ENCODE data around the genes CHP1, JMJD7 and VPS39.

GRCh38 chr15:41230892-41231803 is at the start of gene CHP1:
TSS of gene CHP1 (plus strand) at chr15:41231268.
- RRBS: 3% methylated on average over 27 of the region's 63 CpGs

- RRBS: 5% methylated on average over 11 of the region's 36 CpGs
These were observed 546 bp downstream of the LTK start for GRCh38 chr15:41513032-41513530.

DNA sequence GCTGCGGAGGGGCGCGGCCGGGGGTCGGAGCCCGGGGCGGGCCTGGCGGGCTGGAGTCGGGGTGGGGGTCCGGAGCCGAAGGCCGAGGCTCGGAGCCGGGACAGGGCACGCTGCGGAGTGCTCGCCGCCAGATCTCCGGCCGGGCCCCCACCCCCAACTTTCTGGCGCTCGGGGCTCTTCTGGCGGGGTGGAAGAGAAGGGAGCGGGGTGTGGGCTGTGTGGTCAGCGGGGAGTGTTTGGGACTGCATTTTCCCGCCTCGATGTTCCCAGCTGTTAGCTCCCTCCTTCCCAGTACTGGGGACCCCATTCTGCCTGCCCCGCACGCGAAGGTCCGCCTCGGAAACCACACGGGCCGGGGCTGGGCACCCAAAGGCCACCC is 395 bp downstream of the TYRO3 start:
- RRBS: 2% methylated on average over 11 of the region's 34 CpGs

- RRBS: 3% methylated on average over 14 of the region's 54 CpGs
These were observed at the start of gene JMJD7 for GRCh38 chr15:41828007-41828841. TSS of gene JMJD7 (plus strand) at chr15:41828092.

DNA sequence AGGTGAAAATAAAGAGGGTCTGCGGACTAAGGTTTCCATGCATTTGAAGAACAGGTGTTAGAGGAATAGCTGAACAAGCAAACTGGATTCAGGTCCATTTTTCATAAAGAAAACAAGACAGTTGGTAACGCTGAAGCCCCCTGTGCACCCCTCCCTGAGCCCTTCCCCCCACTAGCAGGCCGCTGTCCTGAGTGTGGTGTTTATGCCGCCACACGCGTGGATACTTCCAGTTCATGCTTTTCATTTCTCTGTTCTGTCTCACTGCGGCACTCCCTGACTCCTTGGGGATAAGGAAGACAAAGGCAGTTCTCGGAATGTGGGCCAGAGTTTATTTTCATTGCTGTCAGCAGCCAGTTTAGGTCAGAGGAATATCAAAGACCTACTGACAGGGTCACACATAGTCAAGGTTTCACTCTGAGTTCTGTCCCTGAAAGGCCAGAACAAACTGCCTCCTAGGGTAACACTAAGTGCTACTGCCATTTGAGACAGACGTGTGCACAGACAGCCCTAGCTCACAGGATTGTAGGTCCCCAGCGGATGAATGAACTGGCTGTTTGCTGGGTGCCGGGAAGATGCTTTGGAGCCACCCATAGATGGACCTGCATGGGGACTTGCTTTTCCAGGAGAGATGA is 27.3 kb upstream of the SPTBN5 start:
- RRBS: no CpG with 5 or more reads among the region's 11 CpGs

DNA sequence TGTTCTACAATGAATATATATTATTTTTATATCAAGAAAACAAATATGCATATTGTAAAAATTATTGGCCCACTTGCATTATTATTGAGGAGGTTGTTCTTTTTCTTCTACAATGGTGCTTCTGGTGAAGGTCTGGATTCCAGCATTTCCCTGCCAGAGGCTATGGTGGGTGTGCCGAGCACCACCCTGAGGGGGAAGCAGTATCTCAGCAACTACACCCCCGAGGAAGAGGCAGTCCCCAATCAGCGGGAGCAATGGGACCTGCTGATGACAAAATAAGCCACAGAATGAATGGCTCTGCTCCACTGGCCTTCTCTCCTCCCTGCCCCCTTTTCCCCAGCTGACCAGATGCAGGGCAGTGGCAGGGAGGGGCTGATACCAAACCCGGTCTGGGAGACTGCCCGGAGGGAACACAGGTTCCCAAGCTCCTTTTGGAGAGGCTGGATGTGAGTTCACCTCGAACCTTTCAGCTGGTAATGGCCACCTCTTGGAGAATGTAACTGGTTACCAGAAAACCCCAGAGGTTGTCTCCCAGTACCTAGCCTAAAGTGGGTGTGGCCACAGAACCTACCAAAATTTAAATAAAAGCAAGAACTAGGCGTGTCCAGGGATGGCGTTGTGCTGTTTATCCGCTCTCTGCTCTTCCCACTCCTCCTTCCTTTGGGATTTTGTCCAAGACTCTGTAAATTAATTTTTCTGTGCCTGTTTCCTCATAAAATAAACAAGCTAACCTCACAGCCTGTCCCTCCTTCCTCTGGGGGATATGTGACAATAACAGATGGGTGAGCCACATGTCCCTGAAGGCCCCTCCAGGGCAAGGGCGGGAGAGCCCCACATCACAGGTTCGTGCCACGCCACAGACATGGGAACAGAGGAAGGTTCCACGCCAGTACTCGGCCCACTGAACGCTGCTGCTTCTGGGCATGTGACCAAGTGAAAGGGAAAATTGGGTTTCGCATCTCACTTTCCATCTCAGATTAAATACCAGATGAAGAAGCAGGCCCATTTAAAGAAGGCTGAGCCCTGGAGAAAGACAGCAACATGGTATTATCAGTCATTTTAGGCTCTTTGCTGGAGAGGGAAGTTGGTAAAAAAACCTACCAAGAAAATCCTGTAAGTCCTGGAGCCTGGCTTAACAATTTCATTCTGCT is 35.1 kb upstream of the SPTBN5 start:
- RRBS: no CpG with 5 or more reads among the region's 16 CpGs

DNA sequence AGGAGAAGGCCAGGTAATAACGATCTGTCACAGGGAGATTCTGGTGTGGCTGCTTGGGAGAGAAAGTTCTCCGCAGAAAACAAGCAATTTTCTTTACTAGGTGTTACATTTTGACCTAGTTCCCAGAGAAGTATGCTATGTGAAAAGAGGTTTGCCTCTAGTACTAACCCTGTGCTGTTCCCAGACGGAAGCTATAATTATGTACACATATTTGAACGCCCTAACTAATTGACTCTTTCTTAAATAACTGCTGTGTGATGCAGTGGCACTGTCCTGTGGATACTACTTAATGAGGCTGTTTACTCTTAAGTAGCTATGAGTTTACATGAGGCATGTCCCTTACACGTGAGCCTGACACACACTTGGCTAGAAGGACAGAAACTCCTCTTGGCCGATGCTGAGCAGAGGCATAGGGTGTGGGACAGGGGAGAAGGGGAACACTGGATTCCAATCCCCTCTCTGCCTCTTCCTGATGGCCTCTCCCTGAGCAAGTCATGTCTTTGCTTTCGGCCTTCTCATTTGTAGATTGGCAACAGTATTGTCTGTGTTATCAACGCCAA is 21.9 kb downstream of the EHD4 start:
- RRBS: no CpG with 5 or more reads among the region's 8 CpGs

GRCh38 chr15:41967660-41968406 is 4.5 kb downstream of the EHD4 start:
- RRBS: no CpG with 5 or more reads among the region's 5 CpGs

- RRBS: no CpG with 5 or more reads among the region's 5 CpGs
These were observed 2.4 kb downstream of the EHD4 start for GRCh38 chr15:41969543-41970704.

- RRBS: no CpG with 5 or more reads among the region's 7 CpGs
These were observed 33.7 kb downstream of the PLA2G4D start for GRCh38 chr15:42060532-42061222.

- RRBS: no CpG with 5 or more reads among the region's 7 CpGs
These were observed 369 bp upstream of the PLA2G4D start for GRCh38 chr15:42094644-42095217.

DNA sequence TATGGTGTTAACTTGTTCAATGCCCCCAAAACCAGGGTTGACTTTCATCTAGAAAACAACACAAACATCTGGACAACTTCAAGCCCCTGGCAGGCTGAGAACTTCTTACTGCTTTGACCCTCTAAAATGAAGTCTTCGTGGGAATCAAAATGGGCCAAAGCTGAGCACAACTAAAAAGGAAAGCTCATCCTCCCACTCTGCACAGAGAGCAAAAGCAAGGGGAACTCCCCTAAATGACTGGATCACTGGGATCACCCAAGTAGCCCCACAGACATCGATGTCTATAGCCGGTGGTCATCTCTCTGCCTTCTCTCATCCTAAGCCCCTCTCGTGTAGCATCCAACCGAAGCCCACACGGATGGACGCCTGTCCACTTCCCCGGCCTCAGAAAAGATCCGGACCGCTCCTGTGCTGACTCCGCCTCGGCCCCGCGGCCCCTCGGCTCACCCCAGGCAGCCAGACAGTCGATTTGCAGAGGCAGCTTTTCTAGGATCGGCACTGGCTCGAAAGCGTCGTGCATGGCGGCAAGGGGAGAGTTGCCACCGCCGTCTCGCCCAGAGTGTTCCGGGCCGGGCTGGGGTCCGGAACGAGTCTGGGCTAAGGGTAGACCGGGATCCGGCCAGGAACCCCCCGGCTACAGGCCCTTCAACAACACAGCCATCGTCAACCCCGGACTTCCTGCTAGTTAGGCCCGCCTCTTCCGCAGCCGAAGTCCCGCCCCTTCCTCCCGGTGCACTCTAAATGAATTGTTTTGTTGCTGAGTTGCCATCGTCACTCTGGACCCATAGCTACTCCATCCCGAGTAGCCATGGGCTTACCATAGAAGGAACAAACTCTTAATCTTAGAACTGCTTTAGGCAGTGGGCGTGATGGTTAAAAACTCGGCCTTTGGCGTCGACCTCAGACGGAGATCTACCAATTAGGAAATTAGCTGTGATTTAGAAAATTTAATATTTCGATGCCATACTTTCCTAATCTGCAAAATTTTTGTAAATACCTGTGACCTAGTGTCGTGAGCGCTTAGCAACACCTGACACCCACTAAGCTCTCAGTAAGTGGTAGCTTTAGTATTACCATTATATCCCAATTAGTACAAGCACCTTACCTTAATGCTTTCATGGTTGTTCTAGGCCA is at the start of gene VPS39:
Gene VPS39 (minus strand): TSS at position 671 of the 1,134 bp plus-strand sequence.
- RRBS: 4% methylated on average over 11 of the region's 48 CpGs

GRCh38 chr15:42401467-42401986 is 42.2 kb downstream of the CAPN3 start:
- RRBS: no CpG with 5 or more reads among the region's 12 CpGs

DNA sequence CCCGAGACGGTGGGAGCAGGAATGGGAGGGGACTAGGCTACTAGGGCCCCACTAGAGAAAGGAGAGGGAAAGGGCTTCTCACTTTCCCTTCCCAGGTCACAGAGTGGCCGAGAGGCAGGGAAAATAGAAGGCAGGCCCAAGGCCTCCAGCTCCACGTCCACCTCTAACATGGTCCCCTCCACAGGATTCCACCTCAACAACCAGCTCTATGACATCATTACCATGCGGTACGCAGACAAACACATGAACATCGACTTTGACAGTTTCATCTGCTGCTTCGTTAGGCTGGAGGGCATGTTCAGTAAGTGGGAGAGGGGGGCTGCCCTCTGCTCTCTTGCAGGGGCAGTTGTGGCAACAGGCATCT is 51.4 kb downstream of the CAPN3 start:
- RRBS: no CpG with 5 or more reads among the region's 8 CpGs

DNA sequence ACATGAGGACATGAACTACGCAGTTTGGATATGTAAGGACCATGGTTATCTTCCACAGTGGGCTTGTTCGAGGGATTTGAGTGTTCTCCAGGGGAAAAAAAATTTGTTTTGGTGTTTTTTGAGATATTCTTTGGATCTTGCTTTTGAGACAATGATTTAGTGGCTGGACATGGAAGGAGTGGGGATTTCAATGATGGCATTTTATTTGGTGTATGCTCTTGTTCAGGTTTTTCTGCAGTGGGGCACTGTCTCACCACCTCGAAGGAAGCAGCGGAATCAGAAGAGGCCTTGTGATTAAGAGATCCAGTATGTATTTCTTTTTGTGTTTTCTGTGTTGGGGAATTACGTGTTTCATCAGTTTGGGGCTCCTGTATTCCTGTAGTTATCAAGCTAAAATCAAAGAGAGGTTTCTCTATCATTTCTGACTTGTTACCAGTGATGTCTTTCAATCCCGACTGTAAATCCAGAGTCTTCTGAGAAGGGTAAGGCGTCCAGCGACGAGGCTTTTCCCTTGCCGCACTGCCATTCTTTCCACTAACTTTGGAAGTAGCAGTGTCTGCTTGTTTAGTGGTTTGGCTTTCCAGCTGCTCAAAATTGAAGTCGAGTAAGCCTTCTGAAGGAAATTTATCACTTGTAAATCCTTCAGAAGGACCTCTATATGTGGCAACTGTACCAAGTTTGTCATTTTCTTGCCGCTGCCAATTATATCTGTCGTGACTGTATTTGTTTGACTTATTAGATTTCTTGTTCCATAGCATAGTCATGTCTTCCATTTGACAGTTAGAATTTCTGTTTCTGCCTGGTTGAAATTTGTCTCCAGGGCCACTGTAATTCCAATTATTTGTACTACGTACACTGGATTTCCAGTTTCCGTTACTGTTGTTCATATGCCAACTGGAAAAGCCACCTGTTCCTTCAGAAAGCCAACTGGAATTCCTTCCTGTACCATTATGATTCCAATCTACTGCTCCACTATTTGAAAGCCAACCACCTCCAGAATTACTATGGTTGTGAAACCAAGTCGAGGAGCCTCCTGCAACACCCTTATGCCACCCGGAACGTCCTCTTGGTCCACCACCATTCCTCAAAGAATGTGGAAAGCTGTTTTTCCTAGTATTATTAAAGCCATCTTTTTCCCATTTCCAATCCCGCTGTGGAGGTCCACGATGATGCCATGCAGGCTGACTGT is 39.9 kb downstream of the ZNF106 start:
- RRBS: no CpG with 5 or more reads among the region's 20 CpGs

GRCh38 chr15:42576175-42576539 is 751 bp downstream of the STARD9 start:
- RRBS: no CpG with 5 or more reads among the region's 12 CpGs

DNA sequence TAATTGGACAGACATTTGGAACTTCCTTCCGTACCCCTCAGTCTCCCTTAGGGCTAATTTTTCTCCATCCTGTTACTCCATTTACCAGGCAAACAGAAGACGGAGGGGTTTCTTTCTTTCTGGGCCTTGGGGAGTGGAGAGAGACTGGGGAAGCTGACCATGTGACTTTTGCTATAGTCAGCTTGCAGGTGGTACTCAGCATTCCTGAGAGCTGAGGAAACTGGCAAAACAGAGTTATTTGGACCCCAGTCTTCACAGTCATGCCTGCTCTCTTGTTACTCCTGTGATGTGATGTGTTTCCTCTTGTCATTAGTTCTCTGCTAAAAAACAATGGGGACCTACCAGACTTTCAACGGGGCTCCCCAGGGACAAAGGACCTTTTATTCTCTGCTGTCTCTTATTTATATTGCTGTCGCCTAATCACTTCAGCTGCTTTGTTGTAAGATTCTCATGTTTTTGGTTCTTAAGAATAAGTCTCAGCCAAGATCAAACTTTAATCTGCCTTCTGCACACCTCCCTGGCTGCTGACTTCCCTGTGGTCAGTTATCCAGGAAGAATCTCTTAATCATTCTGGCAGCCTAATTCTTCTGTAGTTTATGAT is 8.7 kb downstream of the STARD9 start:
- RRBS: no CpG with 5 or more reads among the region's 4 CpGs

- RRBS: no CpG with 5 or more reads among the region's 24 CpGs
These were observed 9.1 kb downstream of the CDAN1 start for GRCh38 chr15:42727505-42728524.

- RRBS: no CpG with 5 or more reads among the region's 5 CpGs
These were observed 5.6 kb upstream of the TMEM62 start for GRCh38 chr15:43127640-43128267.

- RRBS: no CpG with 5 or more reads among the region's 11 CpGs
These were observed 7.3 kb upstream of the TGM5 start for GRCh38 chr15:43273990-43274542.